Stomach (tissue), 7 donors: ENCODE data around the genes UCN2, COL7A1 and UQCRC1.

- PRO-cap, result no peak
- RAMPAGE, long total RNA, 5 experiments, result no peak in any of the 5 experiments
- RRBS, result no CpG with 5 or more reads among the region's 3 CpGs
Measured at GRCh38 chr3:46931553-46932099, 44.9 kb downstream of the CCDC12 start.

DNA sequence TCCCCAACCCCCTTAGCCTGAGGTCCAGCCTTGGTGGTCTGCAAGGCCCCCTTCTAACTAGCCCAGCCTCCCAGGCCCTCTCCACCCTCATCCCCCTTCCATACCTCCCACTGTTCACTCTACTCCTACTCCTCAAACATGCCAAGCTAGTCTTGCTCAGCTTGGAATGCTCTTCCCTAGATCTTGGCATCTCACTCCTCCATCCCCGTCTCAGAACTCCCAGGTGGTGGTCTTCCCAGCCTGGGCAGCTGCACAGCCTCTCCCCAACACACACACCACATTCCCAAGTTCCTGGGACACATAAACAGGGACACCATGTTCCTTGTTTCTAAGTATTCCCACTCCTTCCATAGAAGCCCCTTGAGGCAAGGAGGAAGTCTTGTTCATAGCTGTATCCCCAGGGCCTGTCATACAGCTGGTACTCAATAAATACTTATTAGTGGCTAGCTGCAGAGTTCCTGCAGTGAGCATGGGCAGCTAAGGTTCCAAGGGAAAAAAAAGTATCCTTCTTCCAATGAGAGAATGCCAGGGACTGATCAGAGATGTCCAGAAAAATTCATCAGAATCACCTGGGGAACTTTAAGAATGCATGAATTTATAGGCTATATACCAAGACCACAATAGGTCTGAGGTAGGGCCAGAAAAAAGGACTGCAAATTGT, 9.1 kb downstream of the CCDC12 start:
- PRO-cap, result no peak
- RAMPAGE, long total RNA, 5 experiments, result start-site peak on the minus strand in 2 of 5 experiments, centred at positions 308 to 319 of the sequence, 14 to 29 reads per replicate
- RRBS, result no CpG with 5 or more reads among the region's 1 CpG

DNA sequence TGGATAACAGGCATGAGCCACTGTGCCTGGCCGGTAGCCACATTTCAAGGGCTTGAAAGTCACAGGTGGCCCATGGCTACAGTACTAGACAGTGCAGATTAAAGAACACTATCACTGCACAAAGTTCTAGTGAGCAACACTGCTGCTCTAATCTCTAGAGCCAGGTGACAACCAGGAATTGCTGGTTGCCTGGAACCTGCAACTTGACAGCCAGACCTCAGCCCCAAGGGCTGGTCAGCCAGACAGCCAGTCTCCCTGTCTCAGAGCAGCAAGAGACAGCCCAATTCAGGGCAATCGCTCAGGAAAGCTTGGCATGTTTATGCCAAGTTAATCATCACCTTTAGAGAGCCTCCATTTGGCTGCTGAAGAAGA, 6.2 kb downstream of the CCDC12 start:
- PRO-cap, result no peak
- RAMPAGE, long total RNA, 5 experiments, result no peak in any of the 5 experiments
- RRBS, result no CpG with 5 or more reads among the region's 2 CpGs

GRCh38 chr3:47012708-47013756, 33.6 kb downstream of the NBEAL2 start:
- PRO-cap, result no peak
- RAMPAGE, long total RNA, 5 experiments, result no peak in any of the 5 experiments
- RRBS, result no CpG with 5 or more reads among the region's 11 CpGs

- PRO-cap, result no peak
- RAMPAGE, long total RNA, 5 experiments, result start-site peak on the minus strand in 1 of 5 experiments, at chr3:47139661-47139718 at its widest, 7 reads per replicate
- RRBS, result no CpG with 5 or more reads among the region's 6 CpGs
Measured at GRCh38 chr3:47139259-47140008, 24.5 kb downstream of the SETD2 start.

GRCh38 chr3:47250630-47251071, 31.9 kb downstream of the KIF9 start:
- PRO-cap, result no peak
- RAMPAGE, long total RNA, 5 experiments, result no peak in any of the 5 experiments
- RRBS, result no CpG with 5 or more reads among the region's 3 CpGs

DNA sequence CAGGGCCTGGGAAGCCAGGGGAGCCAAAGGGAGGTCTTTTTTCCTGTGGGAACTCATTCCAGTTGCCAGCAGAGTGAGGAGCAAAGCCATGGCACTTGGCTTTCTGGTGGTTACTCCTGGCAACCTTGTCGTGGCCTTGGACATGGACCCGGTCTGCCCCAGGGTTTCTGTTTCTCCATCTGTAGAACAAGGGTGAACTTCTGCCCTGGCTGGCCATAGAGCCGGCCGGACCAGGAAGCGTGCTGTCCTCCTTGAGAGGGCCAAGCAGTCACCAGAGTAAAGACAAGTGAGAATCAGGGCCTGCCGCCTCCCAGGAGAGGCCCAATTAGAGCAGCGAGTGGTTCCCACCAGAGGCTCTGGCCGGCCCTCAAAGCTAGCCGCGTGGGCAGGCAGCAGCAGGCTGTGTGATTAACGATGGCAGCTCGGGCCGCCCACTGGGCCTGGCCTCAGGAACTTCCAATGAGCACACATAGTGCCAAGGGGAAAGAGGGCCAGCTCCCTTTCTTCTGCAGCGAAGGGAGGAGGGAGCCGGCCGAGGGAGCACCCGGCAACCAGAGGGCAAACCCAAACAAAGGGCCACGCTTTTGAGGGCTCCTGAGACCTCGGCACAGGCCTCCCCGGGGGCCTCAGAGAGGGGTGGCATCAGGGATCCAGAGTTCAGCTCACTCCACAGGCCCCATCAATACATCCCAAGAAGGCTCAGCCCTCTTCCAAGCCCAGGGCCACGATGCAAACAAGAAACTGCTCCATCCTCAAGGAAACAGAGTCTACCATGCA, 29.2 kb upstream of the ELP6 start:
- PRO-cap, result no peak
- RAMPAGE, long total RNA, 5 experiments, result no peak in any of the 5 experiments
- RRBS, result 31% methylated on average over 6 of the region's 21 CpGs

DNA sequence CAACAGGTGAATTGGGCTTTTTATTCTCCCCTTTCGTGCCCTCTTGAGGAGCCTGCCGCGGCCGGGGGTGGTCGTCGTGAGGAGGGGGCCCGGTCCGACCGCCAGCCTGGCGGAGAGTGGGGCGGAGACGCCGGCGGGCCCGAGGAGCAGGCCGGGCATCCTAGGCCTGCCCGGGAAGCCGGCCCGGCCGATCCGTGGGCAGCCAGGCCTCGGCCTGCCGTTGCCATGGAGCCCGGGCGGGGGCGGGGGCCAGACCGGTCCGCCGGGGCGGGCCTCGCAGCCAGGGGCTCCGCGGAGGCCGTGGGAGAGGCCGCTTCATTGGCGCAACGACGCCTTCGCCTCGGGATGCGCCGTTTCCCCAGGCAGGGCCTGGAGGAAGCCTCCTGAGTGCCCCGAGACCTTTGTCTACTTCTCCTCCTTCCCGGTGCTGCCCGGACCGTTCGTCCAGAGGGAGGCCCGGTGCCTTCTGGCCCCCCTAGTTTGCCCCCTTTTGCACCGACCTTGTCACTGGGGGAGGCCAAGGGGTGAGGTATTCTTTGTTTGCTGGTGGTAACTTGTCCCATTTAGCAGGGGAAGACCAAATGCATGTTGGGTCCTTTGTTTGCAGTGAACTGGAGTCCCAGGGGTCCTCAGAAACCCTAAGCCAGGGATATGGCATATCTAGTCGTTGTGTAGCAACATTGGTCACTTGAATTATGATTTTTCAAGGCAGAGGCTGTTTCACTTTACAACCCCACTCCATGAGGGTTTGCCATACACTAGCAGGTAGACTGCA, 456 bp downstream of the DHX30 start:
- PRO-cap, result unidirectional peak, plus-strand start at position 318 of the sequence
- RAMPAGE, long total RNA, 5 experiments, result no peak in any of the 5 experiments
- RRBS, result 2% methylated on average over 13 of the region's 50 CpGs

DNA sequence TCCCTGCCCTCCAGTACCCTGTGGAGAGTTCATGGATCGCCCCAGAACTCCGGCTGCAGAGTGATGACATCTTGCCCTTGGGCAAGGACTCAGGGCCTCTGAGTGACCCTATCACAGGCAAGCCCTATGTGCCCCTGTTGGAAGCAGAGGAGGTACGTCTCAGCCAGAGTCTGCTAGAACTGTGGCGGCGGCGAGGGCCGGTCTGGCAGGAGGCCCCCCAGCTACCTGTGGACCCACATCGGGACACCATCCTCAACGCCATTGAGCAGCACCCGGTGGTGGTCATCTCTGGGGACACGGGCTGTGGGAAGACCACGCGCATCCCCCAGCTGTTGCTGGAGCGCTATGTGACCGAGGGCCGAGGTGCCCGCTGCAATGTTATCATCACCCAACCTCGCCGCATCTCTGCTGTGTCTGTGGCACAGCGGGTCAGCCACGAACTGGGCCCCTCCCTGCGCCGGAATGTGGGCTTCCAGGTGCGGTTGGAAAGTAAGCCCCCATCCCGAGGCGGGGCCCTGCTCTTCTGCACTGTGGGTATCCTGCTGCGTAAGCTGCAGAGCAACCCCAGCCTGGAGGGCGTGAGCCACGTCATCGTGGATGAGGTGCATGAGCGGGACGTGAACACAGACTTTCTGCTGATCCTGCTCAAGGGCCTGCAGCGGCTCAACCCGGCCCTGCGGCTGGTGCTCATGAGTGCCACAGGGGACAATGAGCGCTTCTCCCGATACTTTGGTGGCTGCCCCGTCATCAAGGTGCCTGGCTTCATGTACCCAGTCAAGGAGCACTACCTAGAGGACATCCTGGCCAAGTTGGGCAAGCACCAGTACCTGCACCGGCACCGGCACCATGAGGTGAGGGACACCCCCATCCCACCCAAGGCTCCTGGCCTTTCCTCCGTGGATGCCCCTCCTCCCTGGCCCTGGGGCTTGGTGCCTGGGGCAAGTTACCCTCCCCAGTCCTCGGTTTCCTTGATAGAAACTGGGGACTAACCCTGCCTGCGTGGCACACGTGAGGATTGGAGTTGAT, 43.5 kb downstream of the DHX30 start:
- PRO-cap, result no peak
- RAMPAGE, long total RNA, 5 experiments, result start-site peak on the plus strand in 1 of 5 experiments, centred at position 409 of the sequence, 14 reads per replicate
- RRBS, result 91% methylated on average over 4 of the region's 44 CpGs

DNA sequence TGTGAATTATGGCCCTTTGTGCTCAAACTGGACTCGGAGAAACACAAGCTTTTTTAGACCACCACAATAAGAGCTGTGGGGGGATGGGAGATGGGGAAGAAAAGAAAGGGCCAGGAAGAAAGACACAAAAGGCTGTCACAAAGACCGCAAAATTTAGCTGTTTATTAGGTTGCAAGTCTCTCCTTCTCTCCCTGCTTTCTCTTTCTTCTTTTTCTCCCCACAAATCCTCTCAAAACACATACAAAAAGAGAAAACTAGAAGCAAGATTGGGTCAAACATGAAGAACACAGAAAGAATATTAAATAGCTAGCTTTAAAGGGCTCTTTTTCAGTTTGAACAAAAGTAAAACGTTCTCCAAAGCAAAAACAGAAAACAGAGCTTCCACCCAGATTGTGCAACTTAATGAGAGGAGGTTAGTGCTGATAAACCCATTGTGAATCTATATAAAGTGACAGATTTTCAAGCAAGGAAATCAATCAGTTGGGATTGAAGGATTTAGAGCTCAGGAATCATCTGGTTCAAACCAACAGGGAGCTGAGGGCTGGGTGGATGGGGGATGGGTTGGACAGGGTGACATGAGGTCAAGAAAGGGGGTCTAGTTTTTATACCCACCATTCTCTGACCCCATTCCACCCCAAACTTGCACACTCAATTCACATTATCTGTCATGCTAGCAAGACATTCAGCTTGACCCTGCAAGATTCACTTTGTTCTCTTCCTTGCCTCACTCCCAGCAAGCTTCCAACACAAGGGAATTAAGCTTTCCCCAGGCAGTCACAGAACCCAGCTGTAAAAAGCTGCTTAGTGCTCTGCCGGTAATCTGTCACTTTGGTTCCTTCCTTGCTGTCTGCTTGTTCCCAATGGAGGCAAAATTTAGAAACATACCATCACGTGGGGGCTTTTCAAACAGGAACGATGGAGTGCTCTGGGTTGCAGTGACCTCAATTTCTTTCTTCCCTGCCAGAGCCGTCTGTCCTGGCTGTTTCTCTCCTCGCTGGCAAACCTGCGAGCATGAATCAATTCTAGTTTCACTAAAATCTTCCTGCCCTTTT, 87.5 kb downstream of the DHX30 start:
- PRO-cap, result no peak
- RAMPAGE, long total RNA, 5 experiments, result no peak in any of the 5 experiments
- RRBS, result no CpG with 5 or more reads among the region's 9 CpGs

- PRO-cap, result no peak
- RAMPAGE, long total RNA, 5 experiments, result no peak in any of the 5 experiments
- RRBS, result no CpG with 5 or more reads among the region's 3 CpGs
Measured at GRCh38 chr3:48150948-48151293, 37.3 kb downstream of the CDC25A start.

DNA sequence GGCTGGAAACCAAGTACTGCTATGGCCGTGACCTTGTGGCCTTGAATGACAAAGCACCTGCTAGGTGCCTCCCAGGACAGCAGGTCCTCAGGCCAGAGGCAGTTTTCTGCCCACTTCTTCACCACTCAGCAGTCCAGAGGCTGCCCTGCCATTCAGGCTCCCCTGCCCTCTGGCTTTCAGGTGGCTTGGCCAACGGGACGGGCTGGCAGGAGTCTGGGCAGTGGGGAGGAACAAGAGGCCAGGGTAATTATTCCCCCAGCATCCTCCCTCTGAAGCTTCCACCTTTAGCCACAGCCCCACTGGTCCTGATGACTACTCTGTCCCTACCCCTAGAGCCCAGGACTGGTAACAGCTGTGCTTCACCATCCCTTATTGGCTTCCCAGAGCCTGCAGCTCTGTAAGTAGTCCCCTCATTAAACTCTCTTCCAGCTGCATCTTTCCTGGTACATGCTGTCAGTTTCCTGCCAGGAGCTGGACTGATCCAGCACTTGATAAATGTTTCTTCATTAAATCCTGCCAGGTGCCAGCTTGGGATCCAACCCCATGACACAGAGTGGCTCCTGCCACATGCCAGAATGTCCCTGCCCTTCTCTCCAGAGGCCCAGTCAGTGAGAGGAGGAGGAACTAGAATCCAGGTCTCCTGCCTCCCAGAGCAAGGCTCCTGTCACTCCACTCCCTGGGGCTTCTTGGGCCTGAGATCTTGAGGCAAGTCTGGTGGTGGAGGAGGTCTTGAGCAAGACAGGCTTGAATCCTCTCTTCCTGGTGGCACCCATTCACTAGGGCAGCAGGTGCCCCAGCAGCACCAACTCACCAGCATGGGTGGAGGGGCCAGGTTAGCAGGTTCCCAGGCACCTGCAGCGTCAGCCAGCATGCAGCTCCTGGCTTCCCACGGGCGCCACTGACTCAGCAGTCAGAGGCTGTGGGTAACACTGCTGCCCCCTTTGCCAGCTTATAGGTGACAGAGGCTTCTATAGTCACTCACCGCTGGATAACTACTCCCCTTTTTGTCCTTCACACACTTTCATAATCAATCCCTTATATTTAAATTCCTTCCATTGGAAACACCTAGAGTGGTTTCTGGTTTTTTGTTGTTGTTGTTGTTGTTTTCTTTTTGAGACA, 27.5 kb downstream of the FBXW12 start:
- PRO-cap, result no peak
- RAMPAGE, long total RNA, 5 experiments, result no peak in any of the 5 experiments
- RRBS, result no CpG with 5 or more reads among the region's 7 CpGs

GRCh38 chr3:48426954-48428094, 2.6 kb downstream of the PLXNB1 start:
- PRO-cap, result no peak
- RAMPAGE, long total RNA, 5 experiments, result start-site peak on the minus strand in 3 of 5 experiments, at chr3:48427456-48428003 at its widest, 8 to 32 reads per replicate
- RRBS, result no CpG with 5 or more reads among the region's 17 CpGs

DNA sequence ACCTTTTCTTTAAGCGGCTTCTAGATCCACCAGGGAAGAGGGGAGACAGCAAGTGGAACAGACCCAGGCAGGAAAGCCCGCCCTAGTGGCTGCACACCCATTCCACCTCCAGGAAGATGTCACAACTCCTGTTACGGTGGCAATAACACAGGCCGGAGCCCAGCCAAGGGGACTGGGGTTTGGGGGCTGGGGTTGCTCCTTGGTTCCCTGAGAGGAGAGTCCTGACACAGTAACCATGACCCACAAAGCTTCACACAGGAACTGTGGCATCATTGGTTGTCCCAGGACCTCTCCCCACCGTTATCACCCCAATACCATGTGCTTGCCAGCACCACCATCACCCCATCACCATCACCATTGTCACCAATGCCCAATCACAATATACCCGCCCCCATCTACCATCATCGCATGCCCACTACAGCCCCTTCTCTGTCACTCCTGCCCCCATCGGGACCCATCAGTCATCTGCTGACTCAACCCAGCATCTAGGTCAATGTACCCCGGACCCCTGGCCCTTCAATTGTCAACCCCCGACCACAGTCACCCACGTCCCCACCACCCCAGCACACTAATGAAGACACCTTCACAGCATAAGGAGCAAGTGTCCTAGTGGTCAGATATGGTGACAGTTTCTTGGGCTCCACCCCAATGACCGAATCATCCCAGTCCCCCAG, 12.5 kb downstream of the TREX1 start:
- PRO-cap, result no peak
- RAMPAGE, long total RNA, 5 experiments, result no peak in any of the 5 experiments
- RRBS, result no CpG with 5 or more reads among the region's 12 CpGs

DNA sequence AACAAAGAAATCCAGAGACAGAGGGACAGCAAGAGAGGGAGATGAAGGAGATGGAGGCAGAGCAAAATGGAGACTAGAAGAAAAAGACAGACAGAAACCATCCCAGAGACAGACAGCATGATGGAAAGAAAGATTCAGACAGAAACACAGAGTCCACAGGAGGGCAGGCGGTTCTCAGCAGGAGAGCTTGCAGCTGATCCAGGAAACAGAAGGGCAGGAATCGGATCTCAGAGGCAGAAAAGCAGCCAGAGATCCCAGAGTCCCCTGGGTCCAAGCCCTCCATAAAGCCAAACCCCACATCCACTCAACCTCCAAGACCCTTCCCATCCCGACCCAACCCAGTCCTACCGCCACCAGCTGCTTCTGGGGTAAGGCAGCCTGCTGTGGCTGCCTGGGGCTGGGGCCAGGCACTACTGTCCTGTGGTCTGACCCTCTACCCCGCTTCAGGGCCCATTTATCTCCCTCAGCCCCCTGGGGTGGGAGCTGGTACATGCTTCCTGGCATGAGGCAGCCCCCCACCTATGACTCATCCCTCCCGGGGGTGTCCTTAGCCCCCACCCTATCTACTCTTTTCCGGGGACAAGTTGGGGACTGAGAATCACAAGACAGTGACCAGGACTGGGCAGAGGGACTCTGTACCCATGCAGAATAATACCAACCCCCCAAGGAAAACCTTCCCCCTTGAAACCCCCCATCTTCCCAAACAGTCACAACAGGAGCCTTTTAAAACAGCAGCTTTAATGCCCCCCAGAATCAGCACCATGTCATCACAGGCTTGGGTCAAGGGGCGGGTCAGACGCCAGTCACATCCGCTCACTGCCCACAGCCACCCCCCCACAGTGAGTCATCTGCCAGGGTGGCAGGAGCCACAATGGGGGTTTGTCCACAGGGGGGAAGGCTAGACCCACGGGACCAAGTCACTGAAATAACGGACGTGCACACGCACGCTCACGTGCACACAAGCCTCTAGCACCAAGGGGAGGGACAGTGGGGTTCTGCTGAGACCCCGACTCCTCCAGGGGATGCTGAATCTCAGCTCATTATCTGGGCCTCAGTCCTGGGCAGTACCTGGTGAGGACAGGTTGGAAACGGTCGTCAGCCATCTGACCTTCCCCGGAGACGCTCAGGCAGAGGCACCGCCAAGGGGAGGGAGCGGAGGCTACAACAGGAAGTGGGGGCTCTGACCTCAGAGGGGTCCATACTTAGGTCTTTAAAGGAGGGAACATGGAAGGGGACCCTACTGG, at the start of gene UCN2:
Gene UCN2, minus strand, starts transcription at position 427 of the 1,244 bp plus-strand sequence.
- PRO-cap, result no peak
- RAMPAGE, long total RNA, 5 experiments, result no peak in any of the 5 experiments
- RRBS, result no CpG with 5 or more reads among the region's 23 CpGs

GRCh38 chr3:48594956-48596332, at the start of gene COL7A1:
TSS of gene COL7A1 (minus strand) at chr3:48595329.
- PRO-cap, result unidirectional peak, minus-strand start at chr3:48595259; unidirectional peak, minus-strand start at chr3:48595299
- RAMPAGE, long total RNA, 5 experiments, result start-site peak on the minus strand in 1 of 5 experiments, at chr3:48595296-48595331 at its widest, 19 reads per replicate
- RRBS, result 12% methylated on average over 10 of the region's 59 CpGs

- PRO-cap, result unidirectional peak, minus-strand start at chr3:48598391
- RAMPAGE, long total RNA, 5 experiments, result no peak in any of the 5 experiments
- RRBS, result no CpG with 5 or more reads among the region's 5 CpGs
Measured at GRCh38 chr3:48598103-48598616, 3.0 kb upstream of the COL7A1 start.

- PRO-cap, result bidirectional peak, plus-strand start at chr3:48609741, minus-strand start at chr3:48609635
- RAMPAGE, long total RNA, 5 experiments, result start-site peak on the minus strand in 5 of 5 experiments, at chr3:48609629-48609652 at its widest, 353 to 7,838 reads per replicate
- RRBS, result 2% methylated on average over 9 of the region's 95 CpGs
Measured at GRCh38 chr3:48608801-48610048, at the start of gene UQCRC1. TSS of gene UQCRC1 (minus strand) at chr3:48609646.

- PRO-cap, result bidirectional peak, plus-strand start at chr3:48663769, minus-strand start at chr3:48663608; bidirectional peak, plus-strand start at chr3:48664275, minus-strand start at chr3:48664078
- RAMPAGE, long total RNA, 5 experiments, result no peak in any of the 5 experiments
- RRBS, result 3% methylated on average over 14 of the region's 75 CpGs
Measured at GRCh38 chr3:48663467-48664537, 1.1 kb upstream of the CELSR3 start.

DNA sequence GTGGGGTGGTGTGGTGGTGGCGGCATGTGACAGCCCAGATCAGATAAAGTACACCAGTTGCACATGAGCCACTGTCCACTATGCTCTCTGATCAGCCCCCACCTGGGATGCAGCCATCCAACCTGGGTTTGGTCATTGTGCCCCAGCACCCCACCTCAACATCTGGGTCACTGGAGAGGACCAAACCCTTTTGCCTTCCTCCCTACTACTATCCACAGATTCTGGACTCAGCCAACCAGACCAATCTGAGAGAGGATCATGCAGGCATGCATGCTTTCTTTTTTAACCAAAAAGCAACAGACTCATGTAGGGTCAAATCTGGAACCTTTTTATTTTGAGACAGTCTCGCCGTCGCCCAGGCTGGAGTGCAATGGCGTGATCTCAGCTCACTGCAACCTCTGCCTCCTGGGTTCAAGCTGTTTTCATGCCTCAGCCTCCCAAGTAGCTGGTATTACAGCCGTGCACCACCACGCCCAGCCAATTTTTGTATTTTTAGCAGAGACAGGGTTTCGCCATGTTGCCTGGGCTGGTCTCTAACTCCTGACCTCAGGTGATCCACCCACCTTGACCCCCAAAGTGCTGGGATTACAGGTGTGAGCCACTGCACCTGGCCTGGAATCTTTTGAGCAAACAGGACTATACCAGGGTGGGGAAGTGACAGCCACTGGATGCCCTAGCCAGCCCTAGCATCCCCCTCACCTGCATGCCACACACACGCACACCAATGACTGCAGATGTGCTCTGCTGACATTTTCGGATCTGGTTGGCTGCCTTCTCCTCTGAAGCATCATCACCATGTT, 3.3 kb upstream of the NCKIPSD start:
- PRO-cap, result no peak
- RAMPAGE, long total RNA, 5 experiments, result no peak in any of the 5 experiments
- RRBS, result no CpG with 5 or more reads among the region's 10 CpGs